Pulmonary artery (tissue), 1 donor: ENCODE results near the gene NPTN.

- PRO-cap: no peak
Measured at GRCh38 chr15:73185532-73186167, 133.4 kb downstream of the NEO1 start.

GRCh38 chr15:73264836-73265178 is 104.0 kb downstream of the HCN4 start:
- PRO-cap: no peak

DNA sequence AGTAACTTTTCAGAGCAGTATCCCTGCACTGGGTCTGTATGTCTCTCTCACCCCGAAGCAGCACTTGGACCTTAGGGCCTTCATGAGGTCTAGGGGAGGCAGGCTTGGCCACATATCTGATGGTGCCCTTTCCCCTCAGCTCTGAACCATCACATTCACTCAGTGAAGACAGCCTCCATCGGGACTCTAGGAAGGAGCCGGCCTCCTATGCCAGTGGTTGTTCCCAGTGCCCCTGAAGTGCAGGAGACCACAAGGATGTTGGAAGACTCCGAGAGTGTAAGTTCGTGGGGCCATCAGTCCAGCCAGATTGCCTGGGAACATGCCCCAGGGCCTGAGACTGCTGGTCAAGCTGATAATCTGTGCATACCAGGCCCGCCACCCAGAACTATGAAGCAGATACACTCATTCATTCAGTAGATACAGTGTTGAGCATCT is 67.6 kb downstream of the HCN4 start:
- PRO-cap: no peak

DNA sequence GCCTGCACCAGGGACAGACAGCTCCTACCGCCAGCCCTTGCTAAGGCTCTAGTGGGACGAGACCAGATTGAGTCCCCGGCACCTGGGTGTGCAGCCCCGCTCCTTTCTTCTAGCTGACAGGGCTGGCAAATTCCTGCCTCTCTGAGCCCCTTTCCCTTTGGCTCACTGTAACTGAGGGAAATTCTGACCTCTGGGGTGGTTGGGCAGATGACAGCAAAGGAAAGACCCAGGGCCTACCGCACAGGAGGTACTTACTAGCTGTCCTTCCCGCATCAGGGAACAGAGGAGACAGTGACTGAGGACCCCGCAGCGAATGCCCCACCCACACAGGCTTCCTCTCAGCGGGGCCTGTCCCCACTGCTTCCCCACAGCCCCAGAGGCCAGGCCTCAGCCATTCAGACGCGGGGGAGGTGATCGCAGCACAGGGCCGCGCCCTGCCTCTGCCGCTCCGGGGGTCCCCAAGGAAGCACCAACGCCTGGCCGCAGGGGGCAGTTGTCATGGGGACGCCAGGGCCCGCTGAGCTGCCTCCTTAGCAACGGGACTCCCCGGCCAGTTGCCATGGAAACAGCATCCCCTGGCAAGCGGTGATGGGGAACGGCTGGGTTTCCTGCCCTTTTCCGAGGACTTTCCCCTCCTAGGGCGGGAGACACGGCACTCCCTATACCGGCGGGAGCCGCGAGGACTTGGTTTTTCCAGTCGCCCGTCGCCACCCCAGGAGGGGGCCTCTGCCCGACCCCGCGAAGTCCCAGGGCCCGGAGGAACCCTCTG is 50.1 kb downstream of the HCN4 start:
- PRO-cap: no peak

DNA sequence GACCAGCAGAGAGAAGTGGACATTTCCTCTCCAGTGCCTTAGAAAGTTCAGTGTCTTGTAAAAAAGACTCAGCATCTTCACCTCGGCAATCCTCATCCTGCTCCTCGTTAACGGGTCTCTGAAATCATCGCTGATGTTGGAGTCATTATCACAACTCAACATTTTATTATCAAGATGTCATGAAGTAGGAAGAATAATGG is 61.3 kb downstream of the NPTN start:
- PRO-cap: no peak

DNA sequence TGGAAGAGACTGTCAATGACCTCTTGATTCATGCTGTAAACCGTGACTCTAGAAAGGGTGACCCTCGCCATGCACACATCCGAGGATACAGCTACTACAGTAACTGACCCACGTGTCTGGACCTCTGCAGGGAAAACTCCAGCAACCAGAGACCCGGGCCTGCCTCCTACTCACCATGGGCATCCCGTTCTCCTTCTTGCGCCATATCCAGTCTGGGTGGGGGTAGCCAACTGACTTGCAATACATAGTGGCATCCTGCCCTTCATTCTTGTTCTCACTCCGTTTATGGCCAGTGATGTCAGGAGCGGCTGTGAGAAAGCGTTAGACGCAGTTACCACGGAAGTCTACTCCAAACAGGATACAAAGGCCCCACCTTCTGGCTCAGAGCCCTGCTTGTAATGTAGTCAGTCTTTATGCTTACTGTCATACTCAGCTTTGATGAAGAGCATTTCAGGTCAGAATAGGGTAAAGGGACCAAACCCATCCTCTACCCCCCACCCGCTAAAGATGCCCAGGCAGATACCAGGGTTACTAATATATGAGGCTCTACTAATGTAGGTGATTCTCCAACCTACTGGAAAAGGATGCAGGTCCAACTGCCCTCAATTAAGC is 59.6 kb downstream of the NPTN start:
- PRO-cap: no peak

GRCh38 chr15:73632866-73634097 is at the start of gene NPTN:
Gene NPTN, minus strand, starts transcription at chr15:73633389.
- PRO-cap: unidirectional peak, minus-strand start at chr15:73633244; bidirectional peak, plus-strand start at chr15:73633559, minus-strand start at chr15:73633367

GRCh38 chr15:73691174-73691959 is 7.2 kb downstream of the CD276 start:
- PRO-cap: no peak

DNA sequence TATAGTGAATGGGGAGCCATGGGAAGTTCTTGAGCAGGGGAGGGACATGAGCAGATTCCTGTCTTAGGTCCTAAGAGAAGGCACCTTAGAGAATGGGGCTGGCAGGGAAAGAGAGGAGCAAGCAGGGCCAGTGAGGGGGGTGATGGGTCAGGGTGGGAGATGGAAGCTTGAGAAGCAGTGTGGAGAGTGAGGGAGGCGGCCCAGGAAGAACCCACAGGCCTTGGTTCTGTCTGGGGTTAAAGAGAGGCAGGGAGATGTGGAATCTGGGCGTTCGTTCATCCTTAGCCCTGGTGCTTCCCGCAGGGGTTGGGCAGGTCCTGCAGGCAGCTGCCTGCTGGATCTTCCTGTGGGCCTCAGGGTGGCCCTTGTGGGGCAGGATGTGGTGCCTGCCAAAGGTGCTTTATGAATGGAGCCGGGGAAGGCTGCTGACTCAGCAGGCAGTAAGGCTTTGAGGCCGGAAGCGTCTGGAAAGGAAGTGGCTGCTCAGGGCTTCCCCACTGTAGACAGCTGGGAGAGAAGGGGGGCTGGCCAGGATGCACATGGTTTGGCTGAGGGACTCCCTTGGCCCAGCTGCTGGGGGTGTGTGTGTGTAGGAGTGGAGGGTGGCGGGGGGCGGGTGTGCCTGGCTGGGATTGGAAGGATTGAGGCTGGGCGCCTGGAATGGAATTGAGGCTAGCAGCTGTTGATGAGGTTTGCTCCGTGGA is 12.7 kb downstream of the CD276 start:
- PRO-cap: no peak

DNA sequence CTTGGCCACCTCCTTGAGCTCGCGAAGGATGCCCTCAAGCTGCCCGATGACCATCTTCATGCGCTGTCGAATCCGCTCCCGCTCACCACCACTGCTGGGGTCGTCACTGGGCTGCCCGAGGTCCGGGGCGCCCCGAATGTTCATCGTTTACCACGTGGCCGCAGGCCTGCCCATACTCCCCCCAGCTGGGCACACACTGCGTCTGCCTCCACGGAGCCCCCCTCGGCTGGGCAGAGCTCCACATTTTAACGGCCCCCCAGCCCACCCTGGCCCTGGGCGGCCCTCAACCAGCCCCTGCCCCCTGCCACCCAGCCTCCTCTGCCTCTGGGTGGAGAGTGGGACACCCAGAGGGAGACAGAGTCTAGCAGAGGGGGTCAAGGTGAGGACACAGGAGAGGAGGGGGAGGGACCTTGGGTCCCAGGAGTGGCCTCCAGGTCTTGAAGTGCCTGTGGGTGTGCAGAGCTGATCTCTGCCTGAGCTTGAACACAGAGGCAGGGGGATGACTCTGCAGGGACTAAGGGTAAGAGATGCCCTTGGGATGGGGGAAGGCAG is 2.1 kb downstream of the INSYN1 start:
- PRO-cap: no peak

- PRO-cap: no peak
Measured at GRCh38 chr15:73929243-73929688, 3.0 kb downstream of the LOXL1 start.

GRCh38 chr15:73946964-73947426 is 20.7 kb downstream of the LOXL1 start:
- PRO-cap: no peak

DNA sequence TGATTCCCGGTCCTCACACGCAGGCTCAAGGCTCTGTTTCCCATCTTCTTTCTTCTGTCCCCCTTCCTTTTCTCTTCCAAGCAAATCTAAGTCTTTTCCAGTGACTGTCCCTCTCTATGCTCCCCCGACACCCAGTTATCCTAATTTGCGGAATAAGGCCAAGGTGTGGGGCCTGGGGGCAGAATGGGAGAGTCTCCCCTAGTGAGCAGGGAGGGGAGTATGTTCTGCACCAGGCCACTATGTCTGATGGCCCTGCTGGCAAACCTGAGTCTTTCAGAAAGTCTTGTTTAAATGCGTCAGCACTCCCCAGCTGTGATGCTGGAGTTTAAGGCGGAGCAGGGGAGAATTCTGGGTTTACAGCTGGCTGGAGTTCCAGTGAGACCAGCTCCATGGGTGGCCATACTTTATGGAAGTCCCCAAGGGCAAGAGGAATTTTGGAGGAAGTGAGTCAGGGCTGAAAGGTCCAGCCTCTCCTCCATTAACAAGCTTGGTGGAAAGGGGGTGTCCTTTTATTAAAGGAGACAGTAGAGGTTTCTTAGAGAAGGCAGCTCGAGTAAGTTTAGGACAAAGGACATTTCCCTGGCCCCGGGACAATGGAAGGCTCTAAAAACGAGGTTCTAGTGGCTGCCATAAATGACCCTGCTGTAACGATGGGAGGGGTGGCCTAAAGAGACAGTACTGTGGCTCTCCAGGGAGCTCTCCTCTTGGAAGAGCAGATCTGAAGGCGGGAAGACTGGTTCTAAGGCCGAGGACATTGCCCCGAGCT is 41.9 kb downstream of the GOLGA6A start:
- PRO-cap: no peak

DNA sequence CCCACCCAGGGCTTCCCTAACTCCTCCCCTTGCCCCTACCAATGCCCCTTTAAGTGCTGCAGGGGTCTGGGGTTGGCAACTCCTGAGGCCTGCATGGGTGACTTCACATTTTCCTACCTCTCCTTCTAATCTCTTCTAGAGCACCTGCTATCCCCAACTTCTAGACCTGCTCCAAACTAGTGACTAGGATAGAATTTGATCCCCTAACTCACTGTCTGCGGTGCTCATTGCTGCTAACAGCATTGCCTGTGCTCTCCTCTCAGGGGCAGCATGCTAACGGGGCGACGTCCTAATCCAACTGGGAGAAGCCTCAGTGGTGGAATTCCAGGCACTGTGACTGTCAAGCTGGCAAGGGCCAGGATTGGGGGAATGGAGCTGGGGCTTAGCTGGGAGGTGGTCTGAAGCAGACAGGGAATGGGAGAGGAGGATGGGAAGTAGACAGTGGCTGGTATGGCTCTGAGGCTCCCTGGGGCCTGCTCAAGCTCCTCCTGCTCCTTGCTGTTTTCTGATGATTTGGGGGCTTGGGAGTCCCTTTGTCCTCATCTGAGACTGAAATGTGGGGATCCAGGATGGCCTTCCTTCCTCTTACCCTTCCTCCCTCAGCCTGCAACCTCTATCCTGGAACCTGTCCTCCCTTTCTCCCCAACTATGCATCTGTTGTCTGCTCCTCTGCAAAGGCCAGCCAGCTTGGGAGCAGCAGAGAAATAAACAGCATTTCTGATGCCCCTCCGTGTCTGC is 2.8 kb downstream of the ISLR start:
- PRO-cap: no peak

DNA sequence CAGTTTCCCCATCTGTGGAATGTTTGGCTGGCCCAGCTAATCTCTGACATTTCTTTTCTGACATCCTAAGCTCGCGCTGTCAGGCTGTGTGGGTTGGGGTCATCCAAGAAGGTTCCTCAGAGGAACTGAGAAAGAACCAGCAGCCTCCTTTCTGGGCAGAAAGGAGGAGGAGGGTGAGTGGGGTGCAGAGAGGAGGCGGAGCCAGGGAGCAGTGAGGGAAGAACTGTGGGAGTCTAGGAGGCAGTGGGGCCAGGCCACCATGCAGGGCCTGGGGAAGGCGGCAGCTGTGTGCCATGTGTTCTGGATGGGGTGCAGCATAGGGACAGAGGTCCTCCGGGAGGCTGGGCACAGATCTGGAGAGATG is 5.3 kb downstream of the SEMA7A start:
- PRO-cap: no peak

DNA sequence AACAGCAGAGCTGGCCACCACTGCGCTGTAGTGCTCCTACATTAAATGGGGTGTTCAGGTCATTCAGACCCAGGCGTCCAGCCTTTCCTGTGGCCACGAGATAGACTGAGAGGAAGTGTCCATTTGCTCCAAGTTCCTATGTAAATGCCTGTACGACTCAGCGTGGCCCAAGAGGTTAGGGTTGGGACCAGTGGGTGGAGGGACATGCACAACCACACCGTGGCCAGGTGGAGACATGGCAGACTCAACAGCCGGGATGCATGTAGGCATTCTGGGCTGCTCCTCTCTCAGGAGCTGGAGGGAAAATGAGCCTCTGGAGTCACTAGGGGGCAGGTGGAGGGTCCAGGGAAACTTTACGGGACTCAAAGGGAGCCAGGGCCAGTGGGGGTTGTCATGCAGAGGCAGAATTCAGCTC is 7.8 kb downstream of the CLK3 start:
- PRO-cap: no peak

- PRO-cap: no peak
Measured at GRCh38 chr15:74725059-74725426, 285 bp downstream of the CYP1A1 start.

GRCh38 chr15:74730824-74731418 is 5.6 kb upstream of the CYP1A1 start:
- PRO-cap: no peak

DNA sequence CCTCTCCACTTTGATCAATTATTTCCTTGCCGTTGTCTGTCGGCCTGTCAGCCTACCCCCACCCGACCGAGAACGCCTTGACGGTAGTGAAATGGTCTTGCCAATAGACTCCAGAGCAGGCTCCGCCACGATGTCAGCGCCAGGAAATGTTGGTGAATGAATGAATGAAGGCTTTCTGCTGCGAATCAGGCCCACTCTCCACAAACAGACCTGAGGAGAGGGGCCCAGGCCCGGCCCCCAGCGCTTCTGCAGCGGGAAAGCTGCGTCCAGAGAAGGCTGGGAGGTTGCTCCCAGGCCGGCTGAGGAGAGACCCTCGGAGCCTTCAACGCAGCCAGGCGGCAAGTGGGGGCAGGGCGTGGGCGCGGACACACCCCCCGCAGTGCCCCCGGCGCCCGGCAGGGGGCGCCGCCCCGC is 269 bp upstream of the CSK start:
- PRO-cap: no peak

GRCh38 chr15:74784474-74785267 is 2.8 kb downstream of the CSK start:
- PRO-cap: no peak